HTR-8/SVneo (cell line): ENCODE results near the gene GNB5.

DNA sequence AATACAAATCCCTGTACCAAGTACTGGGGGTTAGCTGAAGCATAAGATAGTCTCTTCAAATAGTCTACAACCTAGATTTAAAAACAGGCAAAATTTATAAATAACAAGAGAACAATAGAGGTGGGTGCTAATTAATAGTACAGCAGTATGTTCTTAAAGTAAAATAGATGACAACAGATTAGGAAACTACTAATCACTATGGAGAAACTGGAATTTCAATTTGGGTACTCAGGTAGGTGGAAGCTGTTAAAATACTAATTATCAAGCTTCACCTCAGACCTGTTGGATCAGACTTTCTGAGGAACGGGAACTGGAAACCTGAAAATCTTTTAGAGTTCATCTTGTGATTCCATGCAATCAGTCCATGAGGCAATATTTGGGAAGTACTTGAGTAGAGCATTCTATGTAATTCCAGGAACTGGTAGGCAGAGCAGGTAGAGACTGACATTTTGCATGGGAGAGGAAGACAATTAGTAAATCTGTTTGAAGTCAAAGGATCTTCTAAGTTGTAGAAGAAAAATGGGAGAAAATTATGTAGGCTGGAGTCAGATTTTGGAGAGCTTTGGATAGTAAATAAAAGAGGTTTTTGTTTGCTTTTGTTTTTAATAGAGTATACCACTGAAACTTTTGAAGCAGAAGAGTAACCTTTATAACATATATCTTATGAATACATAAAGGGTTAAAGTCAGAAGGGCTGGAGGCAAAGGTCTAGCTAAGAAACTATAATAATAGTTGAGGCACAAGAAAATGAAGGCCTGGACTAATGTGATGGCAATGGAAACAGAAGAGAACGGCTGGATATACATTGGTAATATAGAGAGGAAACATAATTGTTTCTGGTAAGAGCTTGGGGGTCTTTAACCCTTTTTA, 43.1 kb downstream of the FGF7 start:
- RRBS = no CpG with 5 or more reads among the region's 2 CpGs

DNA sequence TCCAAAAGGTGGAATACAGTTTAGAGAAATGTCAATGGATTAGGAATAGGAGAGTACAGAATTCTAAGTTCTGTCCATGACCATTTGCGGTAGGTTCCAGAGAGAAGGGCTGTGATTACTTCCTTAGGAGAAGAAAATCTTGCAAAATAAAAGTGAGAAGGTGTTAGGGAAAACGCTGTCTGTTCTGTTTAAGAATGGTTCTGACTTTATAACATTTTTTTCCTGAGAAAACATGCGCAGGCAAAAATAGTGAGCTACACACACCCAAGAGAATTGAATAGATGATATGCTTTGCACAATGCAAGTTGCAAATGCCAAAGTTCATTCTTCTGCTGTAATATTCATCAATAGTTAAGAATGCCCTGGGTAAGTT, 99.2 kb downstream of the DTWD1 start:
- RRBS = no CpG with 5 or more reads among the region's 3 CpGs

DNA sequence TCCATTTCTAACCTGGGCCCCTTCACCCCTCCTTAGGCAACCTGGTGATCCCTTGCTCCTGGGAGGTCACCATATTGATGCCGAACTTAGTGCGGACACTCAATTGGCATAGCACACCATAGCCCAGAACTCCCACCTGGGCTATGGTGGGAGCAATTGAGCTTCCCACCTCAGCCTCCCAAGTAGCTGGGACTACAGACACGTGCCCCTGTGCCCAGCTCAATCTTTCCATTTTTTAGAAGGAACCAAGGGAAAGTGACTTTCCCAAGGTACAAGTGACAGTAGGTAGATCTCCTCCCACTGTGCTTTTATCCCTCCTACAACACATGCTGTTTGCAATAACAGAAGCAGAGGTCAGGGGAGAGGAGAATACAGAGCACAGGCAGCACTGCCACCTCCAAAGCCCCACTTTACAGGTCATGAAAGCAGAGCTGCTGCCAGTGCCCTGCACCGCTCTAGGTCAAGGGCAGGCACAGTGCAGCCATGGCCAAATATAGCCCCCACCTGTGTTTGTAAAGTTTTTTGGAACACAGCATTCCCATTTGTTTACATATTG, 20.7 kb downstream of the HDC start:
- RRBS = no CpG with 5 or more reads among the region's 4 CpGs

GRCh38 chr15:50355998-50356342, 972 bp upstream of the GABPB1 start:
- RRBS = no CpG with 5 or more reads among the region's 2 CpGs

GRCh38 chr15:50873950-50874352, 34.5 kb upstream of the AP4E1 start:
- RRBS = no CpG with 5 or more reads among the region's 9 CpGs

- RRBS = no CpG with 5 or more reads among the region's 10 CpGs
Measured at GRCh38 chr15:50907311-50907753, 1.2 kb upstream of the AP4E1 start.

GRCh38 chr15:51266420-51267429, 71.7 kb downstream of the CYP19A1 start:
- RRBS = no CpG with 5 or more reads among the region's 35 CpGs

DNA sequence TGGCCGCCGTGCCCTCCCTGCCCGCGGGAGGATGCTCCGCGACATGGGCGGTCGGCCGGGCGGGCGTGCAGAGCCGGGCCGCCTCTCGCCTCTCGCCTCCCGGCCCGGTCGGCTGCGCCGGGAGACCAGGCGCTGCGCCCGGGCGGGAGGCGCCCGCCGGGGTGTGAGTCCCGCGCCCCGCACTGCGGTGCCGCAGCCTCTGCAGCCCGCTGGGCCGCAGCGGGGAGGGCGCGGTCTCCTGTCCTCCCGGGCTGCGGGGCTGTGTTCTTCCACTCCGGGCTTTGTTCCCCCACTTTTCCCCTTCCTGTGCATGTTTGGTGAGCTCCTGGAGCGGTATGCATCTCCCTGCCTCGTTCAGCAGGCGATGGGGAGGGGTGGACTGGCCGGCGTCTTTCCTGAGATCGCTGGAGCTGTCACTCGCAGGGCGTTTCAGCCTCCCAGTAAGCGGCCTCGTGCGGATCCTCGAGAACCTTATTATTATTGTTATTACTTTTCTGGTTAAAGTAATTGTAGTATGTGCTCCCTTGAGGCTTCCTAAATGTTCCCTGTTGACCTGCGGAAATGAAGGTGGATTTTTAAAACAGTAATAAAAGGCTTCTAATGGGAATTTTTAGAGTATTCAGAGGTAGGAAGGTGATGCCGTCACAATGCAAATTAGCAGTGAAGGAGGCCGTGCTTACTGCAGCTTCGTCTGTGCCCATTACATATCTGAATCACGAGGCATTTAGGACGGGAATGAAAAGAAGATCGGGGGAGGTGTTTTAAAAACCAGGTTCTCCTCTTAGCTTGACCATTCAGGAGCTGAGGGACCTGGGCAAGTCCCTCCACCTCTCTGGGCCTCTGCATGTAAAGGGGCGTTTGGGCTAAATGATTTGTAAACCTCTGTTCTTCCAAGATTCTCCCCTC, 642 bp downstream of the TMOD2 start:
- RRBS = 3% methylated on average over 23 of the region's 60 CpGs

DNA sequence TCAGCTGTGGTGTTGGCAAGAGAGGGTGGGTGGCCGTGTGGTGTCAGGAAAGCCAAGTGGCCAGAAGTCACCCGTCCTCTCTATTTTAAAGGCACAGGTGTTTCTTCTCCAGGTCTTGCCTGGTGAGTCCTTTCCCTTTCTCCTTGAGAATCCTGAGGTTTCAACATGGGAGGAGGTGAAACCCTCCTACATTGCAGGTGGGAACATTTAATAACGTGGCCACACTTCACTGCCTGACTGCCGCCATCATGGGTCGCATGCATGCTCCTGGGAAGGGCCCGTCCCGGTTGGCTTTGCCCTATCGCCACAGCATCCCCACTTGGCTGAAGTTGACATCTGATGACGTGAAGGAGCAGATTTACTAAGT, 17.5 kb downstream of the BCL2L10 start:
- RRBS = no CpG with 5 or more reads among the region's 9 CpGs

GRCh38 chr15:52178946-52179149, 12.3 kb downstream of the GNB5 start:
- RRBS = no CpG with 5 or more reads among the region's 5 CpGs

DNA sequence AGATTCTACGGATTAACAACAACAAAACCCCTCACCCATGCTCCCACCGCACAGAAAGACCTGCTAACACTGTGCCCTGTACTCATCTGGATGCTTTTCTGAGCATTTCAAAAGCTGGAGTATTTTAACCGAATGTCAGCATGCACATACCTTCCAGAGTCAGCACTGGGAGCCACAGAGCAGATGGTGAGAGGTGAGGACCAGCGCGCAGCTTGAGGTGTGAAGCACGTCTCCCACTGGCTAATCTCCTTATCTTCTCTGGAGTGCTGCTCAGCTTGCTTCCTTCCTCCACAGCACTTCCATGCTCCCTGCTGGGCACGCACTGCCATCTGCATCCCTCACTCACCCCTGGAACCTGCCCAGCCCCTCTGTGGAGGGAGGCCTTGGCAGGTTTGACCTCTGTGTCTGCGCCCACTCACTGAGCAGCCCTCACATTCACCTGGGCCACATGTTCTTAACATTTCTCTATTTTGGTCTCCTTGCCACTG, at the start of gene GNB5:
Gene GNB5, minus strand, starts transcription at position 221 of the 488 bp plus-strand sequence.
- RRBS = no CpG with 5 or more reads among the region's 8 CpGs

GRCh38 chr15:52208390-52208633, 17.1 kb upstream of the GNB5 start:
- RRBS = no CpG with 5 or more reads among the region's 2 CpGs

GRCh38 chr15:52256377-52256774, 39.2 kb downstream of the MYO5C start:
- RRBS = no CpG with 5 or more reads among the region's 10 CpGs

DNA sequence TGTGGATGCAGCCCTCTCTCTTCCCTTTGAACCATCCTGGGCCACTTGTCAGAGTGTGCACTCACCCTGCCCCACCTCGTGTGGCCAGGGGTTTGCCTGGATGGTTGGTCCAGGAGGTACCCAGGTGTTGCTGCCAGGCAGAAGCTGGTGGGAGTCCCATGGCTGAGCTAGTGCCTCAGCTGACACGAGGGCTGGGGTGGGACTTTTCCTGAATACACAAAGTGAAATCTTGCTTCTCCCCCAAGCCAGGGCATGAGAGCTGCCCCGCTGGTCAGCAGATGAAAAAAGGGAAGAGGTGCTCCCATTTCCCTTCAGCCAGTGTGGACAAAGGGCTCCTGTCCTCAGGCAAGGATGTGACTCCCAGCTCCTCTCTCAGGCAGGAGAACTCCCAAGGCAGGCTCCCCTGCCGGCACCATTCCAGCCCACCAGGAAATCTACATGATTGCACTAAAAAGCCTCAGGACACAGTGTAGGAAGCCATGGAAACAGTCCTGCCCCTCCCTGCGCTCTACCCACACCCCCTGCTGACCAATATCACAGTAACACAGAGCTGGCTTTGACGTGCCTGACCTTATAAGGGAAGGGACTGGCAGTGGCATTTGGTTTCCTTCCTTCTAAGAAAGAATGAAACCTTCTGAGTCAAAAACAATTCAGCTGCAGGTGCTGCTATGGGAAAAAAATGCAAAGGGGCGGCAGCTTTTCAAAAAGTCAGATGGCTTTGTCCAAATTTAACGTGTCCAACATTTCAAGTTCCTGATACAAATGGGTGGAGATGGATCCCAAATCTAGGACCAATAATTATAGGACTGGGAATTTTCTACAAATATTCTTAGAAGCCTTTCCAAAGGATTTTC, 33.9 kb downstream of the MYO5C start:
- RRBS = no CpG with 5 or more reads among the region's 8 CpGs

DNA sequence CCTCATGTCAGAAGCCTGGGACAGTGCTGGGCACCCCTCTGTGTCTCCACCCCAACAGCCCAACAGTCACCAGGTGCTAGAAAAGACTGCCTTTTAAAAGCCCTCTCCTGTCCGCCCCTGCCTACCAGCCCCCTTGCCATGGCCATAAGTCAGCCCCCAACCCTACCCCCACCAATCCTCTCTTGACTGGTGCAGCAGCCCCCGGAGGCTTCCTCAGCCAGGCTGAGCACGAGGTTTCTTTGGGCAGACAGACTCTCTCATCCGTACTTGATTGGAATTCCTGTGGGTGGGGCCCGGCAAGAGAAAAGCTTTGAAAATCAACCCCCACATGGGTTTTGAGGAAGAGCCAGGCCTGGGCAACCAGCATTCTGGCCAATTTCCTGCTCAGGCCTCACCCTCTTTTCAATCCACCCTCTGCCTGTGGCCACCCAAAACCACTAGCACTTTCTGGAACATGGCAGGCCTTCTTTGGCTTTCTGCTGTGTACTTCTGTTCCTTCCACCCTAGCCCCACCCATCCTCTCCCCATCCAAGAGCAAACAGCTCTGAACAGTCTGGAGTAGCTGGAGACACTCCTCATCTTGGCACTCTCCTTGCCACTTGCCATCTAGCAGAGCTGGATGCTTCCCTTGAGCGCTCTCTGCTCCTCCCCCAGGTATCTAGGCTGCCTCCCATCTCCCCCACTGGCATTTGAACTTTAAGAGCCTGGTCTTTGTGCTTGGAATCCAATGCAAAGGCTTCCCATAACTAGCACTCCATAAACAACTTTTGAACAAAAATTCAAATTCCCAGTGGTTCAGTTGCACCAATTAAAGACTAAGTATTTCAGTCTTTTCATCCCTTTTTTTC, 5.9 kb downstream of the MYO5C start:
- RRBS = 87% methylated on average over 4 of the region's 6 CpGs

DNA sequence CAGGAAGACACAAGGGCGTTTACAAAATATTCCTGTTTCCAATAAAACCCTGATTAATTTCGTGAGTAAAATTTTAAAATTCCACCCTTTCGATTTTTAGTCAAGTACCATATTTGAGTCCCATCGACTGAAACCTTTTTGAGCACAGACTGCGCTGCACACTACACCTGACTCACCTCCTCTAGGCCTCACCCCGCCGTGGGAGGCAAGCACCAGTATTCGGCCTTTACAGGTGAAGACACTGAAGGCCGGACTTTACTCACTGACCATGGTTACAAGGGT, 776 bp downstream of the ARPP19 start:
- RRBS = no CpG with 5 or more reads among the region's 9 CpGs

- RRBS = no CpG with 5 or more reads among the region's 4 CpGs
Measured at GRCh38 chr15:52624316-52624854, 54.8 kb downstream of the ATOSA start.

DNA sequence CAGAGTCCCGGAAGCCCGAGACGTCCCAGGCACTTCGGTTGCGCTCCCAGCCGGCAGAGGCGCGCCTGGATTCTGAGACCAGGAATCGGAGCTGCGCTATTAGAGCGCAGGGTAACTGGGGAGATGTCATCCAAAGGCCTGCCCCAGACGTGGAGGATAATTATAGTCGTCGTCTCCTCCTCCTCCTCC, 289 bp upstream of the ATOSA start:
- RRBS = under 1% methylated on average over 6 of the region's 14 CpGs

- RRBS = no CpG with 5 or more reads among the region's 16 CpGs
Measured at GRCh38 chr15:53830775-53831496, 71.5 kb upstream of the WDR72 start.

DNA sequence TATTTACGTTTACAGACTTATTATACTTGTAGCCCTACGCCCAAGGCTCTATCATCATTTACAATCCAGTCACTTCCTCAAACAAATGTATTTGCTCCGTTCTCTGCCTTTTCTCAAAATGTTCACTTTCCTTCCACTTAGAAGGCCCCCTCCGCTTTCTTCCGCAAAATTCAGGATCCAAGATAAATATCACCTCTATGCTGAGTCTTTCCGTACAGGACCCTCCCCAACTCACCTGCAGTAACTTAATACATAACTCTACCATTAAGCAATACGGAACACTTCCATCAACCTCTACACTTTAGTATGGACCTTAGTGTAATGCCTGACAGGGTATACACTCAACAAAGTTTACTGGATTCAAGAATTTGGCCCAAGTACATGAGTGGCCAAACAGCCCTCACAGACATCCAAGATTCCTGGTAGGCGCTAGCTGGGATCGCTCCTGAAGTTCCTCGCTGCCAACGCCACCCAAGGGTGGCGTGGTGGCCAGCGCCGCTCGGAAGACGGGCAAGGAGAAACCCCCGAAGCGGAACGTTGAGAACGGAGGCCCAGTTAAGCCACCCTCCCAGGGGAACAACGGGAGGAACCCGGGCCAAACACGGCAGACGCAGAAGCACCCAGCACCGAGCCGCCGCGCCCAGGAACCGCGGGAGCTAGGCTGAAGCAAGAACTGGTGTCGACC, 481 bp downstream of the RSL24D1 start:
- RRBS = no CpG with 5 or more reads among the region's 31 CpGs